Epithelial cell of esophagus (primary cell): Measurements from ENCODE around the genes TMEM232, CAMK4 and YTHDC2.

GRCh38 chr5:109690912-109691731, 1.4 kb downstream of the MAN2A1 start:
- RRBS = no CpG with 5 or more reads among the region's 32 CpGs

DNA sequence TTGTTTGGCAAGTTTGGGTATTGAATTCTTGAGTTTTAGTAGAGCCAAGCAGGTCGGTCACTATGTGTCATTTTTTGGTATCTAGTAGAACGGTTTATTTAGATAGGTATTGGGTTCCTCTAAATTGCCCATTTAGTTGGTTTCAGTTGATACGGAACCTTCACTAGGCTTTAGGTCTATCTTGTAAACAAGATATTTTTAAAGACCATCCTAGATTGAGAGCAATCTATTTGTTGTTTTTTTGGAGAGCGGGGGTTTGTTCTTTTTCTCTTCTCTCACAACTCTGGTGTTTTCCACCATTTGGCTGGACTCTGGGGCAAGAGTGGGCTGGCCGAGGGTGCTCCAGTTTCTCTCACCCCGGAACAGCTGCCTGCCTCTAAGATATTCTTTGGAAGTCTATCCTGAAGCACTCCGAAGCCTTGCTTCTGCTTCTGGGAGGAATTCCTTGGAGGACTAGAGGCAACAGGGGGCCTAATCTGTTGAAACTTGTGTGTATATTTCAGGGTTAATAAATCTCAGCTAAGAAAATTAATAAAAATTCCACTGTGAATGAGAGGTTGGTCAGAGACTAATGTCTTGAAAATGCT, 3.7 kb downstream of the MAN2A1 start:
- RRBS = no CpG with 5 or more reads among the region's 7 CpGs

DNA sequence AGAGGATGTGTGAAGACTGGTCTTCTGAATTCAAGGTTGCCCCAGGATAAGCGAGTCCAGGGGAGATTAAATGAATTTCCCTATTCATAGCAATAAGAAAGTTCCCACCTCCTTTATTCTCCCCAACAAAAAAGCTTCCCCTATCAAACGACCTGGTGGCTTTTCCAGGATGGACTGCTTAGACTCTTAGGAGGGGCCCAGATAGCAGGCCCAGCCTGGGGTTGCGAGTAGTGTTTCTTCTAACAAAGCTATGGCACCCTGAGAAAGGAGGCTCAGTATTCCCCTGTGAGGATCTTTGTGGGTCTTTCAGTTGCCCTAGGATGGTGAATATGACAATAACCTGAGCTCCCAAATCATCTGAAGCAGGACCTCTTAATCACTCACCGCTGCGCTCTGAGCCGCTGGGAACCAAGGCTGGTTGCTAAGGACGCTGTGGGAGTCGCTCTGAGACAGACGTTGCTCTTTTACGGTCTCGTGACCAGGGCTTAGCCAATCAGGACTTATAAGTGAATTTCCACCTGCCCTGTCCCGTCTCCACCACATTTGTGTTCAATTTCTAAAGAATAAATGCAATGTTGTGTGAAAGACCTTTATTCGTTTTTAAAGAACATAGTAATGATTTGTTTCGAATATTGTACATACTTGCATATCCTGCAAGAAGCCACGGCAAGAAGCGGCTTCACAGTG, at the start of gene TMEM232:
Gene TMEM232, minus strand, starts transcription at position 429 of the 687 bp plus-strand sequence.
- RRBS = no CpG with 5 or more reads among the region's 16 CpGs

GRCh38 chr5:111223298-111224580, at the start of gene CAMK4:
Gene CAMK4, plus strand, starts transcription at chr5:111224384.
- RRBS = 2% methylated on average over 36 of the region's 98 CpGs

- RRBS = 1% methylated on average over 8 of the region's 24 CpGs
Observed at GRCh38 chr5:111224581-111224848, 331 bp downstream of the CAMK4 start.

GRCh38 chr5:111418212-111418713, 94.1 kb downstream of the STARD4 start:
- RRBS = no CpG with 5 or more reads among the region's 3 CpGs

DNA sequence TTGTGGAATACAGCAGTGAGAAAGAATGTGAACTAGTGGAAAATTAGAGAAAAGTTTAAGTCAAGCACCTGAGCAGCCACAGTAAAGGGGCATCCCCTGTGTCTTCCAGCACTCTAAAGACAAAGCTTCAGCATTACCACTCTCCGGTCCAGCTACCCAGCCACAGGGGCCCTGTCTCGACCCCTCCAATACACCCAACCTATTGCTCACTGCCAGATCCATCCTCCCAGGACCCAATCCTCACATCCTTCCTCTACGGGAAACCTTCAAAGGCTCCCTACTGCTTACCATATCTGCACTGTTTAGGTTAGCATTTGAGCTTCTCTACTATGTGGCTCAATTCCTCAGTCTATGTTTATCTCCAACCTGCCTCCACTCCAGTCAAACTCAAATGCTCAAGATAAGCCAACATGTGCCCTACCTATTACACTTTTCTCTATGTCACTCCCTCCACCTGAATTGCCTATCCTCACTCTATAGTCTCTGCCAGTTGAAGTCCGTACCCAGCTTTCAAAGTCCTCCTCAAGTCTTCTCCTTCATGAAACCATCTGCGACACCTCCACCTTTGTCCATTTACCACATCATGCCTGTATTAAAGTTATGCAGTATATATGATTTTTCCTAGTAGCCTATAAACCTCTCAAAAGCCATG, 71.3 kb downstream of the EPB41L4A start:
- RRBS = no CpG with 5 or more reads among the region's 5 CpGs

DNA sequence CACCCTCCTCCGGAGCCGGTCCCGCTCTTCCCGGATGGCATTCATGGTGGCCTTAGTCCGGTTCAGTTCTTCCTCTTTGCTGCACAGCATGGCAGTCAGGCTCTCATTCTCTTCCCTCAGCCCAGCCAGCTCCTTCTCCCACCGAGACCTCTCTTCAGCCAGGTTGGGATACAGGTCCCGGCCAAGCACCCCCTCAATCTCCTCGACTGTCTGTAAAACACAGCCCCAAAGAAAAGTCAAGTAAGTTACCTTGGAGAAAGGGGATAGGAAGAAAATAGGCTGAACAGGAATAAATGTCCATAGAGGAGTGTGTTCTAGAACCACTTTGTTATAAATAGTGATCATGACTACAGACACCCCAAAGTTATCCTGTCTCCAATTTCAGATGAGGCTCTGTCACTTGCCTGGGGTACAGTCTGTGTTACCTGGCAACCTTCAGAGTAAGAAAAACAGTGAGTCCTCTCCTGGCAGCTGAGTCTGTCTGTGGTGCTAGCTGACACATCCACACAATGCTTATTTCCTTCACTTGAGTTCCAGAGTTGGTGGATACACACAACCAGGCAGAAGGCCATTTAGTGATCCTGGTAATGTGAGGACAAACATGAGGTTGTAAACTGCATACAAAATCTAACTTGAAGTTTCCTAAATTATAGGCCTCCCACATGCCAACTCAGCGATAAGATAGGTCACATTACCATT, 125.3 kb downstream of the DCP2 start:
- RRBS = 100% methylated on average over 1 of the region's 9 CpGs

DNA sequence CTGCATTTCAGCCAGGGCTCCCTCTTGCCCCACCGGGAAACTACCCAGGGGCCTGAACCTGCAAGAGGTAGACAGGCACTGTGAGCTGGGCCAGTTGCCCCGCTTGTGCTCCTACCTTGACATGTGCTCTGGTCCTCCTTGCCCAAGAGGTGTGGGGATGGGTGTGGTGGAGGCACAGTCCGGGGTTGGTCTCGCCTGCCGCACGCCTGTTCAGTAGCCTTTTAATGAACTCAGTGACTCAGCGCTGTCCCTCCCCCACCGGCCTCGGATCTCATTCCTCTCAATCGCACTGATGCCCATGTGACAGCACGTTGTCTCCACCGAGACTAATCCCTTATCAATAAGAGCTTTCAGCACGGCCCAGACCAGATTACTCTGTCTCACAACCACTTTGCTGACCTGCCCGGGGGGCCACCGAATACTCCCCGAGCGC, 226.5 kb downstream of the DCP2 start:
- RRBS = 6% methylated on average over 10 of the region's 17 CpGs

DNA sequence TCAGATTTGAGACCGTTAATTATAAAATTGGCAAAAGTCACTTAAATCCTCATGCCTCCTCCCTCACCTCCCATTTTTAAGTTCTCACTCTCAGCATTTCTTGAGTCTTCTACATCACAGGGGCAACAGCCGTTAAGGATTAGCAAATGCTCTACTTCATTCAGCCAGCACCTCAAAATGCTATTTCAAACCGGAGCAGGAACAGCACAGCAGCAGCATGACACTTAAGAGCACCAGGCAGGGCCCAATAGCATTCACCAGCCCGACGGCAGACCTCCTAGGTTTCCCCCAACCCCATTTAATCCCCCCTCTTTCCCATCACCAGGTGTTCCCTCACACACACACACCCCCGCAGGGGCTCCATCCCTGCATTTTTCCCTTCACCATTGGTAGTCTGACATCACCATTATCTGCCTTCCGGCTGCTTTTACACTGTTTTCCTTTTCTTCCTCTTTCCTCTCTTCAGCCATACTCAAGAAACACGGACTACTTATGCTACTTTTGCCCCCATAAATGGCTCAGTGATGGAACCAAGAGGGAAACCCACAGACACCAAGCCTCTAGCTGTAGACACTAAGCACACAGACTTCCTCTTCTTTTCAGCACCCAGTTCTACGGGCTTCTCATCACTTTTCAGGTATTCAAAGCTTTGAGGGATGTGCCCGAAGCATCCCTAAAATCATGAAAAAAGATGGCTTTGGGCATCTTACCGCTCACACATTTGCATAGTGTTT, 141.7 kb downstream of the TSSK1B start:
- RRBS = no CpG with 5 or more reads among the region's 11 CpGs

GRCh38 chr5:113294246-113295395, 140.2 kb downstream of the TSSK1B start:
- RRBS = 5% methylated on average over 6 of the region's 71 CpGs

DNA sequence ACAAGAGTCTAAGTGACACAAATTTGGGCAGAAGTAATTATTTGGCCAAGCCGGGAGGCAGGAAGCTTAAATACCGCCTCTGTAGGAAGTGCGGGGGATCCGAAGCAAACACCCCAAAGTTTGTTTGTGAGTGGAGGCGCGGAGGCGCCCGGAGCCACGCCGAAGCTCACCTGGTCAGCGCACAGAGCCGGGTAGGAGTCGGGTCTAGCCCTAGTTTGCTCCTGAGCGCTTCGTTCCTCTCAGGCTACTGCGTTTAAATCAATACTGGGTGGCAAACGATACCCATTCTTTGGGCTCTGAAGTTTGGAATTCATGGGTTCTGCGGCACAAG, 865 bp downstream of the MCC start:
- RRBS = 3% methylated on average over 9 of the region's 18 CpGs

DNA sequence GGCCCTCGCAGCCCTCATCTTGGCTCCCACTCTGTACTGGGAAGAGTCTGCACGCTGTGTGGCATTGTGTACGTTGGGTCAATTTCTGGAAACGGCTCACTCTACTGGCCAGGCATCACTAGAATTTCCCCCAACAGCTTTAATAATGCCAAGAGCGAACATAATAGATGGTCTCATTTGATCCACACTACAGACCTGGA, 644 bp upstream of the MCC start:
- RRBS = no CpG with 5 or more reads among the region's 5 CpGs

- RRBS = 3% methylated on average over 13 of the region's 77 CpGs
Observed at GRCh38 chr5:113513411-113514456, at the start of gene YTHDC2. Gene YTHDC2, plus strand, starts transcription at chr5:113513694.

- RRBS = no CpG with 5 or more reads among the region's 7 CpGs
Observed at GRCh38 chr5:113575113-113576378, 62.1 kb downstream of the YTHDC2 start.

GRCh38 chr5:114411557-114412008, 49.7 kb downstream of the KCNN2 start:
- RRBS = no CpG with 5 or more reads among the region's 3 CpGs

DNA sequence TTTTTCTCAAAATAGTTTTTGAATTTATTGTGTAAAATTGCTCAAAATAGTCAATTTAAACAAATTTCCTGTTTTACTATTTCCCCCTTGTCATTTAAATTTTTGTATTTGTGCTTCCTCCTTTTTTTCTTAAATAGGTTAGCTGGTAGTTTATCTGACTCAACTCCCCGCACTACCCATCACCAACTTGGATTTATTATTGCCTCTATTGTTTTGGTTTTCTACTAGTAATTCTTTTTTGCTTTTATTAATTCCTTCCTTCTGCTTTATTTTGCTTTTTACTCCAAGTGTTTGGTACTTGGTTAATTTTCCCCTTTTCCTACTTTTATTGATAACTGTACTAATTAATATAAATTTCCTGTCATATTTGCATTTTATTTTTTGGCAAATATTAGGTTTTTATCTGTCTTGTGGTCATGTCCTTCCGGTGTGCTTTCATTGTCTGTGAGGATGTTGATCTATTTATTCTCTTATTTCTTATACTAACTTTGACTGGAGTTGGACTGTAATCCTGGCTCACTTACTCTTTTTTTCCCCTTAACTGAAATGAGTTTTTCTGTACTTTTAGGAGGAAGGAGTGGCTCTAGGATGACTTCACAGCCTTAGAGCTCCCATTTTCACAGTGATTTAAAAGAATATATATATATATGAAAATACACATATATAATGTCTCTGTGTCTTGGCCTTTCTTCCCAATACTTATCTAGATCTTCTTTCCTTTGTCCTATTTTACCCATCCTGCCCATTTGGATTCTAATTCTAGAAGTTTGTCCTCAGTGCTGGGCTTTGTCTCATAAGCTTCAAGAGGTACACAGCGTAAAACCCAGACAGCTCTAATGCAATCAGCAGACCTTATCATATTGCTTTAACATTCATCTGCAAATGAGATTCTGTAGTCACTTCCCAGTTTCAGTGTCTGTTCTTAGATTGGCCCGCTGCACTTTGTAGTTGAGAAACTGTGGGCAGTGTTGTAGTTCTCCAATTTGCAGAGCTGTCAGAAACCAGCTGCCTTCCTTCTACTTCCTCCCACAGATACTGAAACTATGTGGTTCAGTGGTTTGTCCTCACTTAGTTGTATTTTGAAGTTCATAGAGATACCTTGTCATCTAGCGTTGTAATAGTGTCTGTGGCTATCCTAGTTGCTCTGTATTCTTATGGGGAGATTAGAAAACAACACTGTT, 39.2 kb upstream of the TRIM36 start:
- RRBS = no CpG with 5 or more reads among the region's 5 CpGs

DNA sequence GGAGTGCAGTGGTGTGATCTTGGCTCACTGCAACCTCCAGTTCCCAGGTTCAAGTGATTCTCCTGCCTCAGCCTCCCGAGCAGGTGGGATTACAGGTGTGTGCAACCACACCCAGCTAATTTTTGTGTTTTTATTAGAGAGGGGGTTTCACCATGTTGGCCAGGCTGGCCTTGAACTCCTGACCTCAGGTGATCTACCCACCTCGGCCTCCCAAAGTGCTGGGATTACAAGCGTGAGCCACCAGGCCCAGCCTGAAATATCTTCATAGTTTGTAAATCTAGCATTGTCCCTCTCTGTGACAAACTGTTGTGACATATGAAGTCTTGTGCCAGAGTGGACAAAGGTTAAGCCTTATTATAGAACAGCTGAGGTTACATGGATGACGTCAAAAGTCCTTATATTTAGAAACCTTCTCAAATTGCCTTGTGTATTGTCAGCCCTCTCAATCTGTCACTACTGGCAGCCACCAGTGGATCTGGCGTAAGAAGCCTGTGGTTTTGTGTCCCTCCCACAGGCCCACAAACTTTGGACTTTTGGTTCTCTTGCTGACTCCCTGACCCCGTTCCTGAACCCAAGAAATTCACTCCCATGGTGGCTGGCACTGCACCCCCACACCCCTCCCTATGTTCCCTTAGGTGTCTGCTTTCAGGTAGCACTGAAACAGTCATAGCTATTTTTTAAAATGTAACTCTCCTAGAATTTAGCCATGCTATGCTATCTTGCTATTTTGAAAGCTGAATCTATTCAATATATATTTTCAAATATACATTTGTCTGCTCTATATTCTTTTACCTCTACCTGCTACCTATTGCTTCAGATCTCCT, 79.4 kb upstream of the CCDC112 start:
- RRBS = no CpG with 5 or more reads among the region's 6 CpGs

DNA sequence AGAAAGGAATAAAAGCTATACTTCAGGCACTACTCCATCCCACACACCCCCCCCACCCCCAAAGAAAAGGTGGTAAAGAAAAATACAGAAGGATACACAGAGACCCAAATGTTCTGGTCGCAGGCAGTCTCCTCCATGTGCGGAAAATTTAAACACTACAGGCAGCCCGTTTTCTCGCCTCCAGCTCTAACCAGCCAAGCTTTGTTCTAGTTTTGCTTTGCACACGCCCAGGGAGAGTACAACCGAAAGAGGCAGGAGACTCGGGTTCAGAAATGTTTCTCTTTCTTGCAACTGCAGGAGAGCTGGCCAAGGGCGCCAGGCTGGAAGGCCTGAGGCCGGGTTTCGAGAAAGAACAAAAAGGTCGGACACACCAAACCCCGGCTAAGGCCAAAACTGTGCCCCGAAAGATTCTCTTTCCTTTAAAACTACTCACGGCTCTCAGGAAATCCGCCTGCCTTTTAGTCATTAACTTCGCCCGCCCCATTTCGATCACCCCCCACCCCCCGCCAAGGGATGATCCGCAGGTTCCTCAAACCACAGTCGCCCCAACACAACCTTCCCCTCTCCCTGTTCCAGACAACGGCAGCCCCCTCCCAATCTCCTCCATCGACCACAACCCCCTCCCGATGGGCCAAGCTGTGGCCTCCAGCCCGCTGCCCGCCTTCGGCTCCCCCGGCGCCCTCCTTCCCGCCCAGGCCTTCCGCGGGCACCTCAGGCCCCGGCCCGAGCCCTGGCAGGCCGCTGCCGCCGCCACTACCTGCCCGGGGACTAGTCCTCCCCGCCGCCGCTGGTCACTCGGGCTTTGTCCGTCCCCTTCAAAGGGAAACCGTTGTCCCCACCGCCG, 587 bp downstream of the FEM1C start:
- RRBS = 2% methylated on average over 18 of the region's 46 CpGs